Transverse colon (tissue), 4 donors: ENCODE measurements around a stretch of chr18.

GRCh38 chr18:11148138-11148532, 1.2 kb downstream of the PIEZO2 start:
- PRO-cap, result no peak
- RAMPAGE, long total RNA, 4 experiments, result no peak in any of the 4 experiments

- PRO-cap, result no peak
- RAMPAGE, long total RNA, 4 experiments, result no peak in any of the 4 experiments
Observed at GRCh38 chr18:11431928-11432159, 177.6 kb upstream of the SLC35G4 start.

GRCh38 chr18:11751278-11751721, 62.2 kb downstream of the GNAL start:
- PRO-cap, result no peak
- RAMPAGE, long total RNA, 4 experiments, result no peak in any of the 4 experiments

DNA sequence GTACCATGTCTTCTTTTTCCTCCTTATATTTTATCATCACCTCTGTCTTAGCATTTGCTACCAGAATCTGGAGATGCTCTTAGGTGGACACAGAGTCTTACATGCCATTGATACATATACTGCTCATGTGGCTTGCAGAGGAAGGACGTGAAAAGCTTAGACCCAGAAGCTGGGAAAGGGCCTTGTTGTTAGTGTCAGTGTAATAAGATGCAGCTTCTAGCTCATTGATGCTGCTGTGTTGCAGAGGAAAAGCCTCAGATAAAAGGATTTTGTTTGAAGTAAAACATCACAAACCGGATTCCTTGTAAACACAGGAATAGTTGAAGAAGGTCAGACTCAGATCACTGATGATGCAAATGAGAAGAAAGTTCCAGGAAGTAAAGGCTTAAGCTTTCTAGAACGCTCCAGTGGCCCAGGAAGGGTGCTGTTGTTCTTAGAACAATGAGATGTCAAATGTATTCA, 61.5 kb upstream of the CHMP1B start:
- PRO-cap, result no peak
- RAMPAGE, long total RNA, 4 experiments, result no peak in any of the 4 experiments

DNA sequence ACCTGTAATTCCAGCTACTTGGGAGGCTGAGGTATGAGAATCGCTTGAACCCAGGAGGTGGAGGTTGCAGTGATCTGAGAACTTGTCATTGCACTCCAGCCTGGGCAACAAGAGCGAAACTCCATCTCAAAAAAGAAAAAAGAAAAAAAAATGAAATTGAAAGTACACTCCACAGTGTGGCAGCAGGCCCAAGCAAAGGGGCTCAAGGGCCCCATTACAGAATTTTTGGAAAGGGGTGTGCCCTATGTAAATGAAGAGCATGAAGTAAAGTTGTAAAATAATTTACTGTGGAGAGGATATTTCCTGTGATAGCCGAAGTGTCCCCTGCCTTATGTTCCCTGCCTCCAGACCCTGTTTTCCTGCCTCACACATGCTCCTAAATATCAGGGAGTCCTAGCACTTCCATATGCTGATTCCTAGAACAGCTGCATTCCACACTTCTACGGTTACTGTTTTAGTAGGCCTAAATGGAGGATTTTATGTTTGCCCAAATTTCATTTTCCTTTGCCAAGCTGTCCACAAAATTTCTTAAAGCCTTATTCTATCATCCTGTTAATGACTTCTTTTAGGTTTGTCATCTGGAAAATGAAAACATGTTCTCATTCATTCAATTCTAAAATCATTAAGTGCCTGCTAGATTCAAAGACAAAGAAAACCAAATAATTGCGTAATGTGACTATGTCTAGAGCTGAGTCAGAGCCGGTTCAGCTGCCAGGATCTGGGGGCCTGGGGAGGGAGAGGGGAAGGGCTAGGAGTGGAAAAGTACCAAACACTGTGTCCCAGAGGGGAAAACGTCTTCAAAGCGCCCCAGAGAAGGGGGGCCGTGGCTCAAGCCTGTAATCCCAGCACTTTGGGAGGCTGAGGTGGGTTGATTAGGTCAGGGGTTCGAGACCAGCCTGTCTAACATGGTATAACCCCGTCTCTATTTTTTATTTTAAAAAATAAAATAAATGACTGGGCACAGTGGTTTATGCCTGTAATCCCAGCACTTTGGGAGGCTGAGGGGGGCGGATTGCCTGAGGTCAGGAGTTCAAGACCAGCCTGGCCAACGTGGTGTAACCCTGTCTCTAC, 25.9 kb upstream of the IMPA2 start:
- PRO-cap, result no peak
- RAMPAGE, long total RNA, 4 experiments, result no peak in any of the 4 experiments

DNA sequence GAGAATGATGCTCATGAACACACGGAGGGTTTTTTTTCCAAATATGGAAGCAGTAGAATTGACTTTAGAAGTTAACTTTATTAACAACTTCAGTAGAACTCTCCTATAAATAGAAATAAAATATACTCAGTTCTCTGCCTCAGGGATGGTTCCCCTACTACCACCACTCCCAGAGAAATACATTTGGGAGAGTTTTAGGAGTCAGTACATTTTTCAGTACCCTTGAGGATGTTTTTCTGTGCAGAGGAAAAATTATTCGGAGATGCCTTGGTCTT, 16.9 kb upstream of the IMPA2 start:
- PRO-cap, result no peak
- RAMPAGE, long total RNA, 4 experiments, result no peak in any of the 4 experiments

DNA sequence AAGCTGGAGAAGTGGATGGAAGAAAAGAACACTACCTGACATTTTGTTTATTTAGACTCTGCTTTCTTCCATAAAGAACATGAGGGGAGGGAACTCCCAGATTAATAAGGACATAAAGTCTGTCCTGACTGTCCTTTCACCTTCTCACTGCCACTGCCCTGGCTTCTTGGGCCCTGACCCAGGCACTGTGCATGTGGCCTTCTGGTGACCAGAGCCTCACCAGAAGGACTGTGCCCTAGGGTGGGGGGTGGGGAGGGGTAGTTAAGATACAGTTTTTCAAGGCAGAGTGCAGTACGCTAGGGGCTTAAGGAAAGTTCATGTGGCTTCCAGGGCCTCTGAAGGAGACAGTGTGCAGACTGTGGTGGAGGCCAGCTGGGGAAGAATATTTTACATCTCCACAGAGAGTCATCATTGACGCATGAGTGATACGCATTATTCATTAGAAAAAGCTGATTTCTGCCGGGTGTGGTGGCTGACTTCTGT, 4.6 kb upstream of the IMPA2 start:
- PRO-cap, result no peak
- RAMPAGE, long total RNA, 4 experiments, result no peak in any of the 4 experiments

GRCh38 chr18:11984163-11984641, 2.9 kb downstream of the IMPA2 start:
- PRO-cap, result no peak
- RAMPAGE, long total RNA, 4 experiments, result no peak in any of the 4 experiments

- PRO-cap, result bidirectional peak, plus-strand start at chr18:12006192, minus-strand start at chr18:12005992
- RAMPAGE, long total RNA, 4 experiments, result no peak in any of the 4 experiments
Observed at GRCh38 chr18:12005407-12006283, 24.3 kb downstream of the IMPA2 start.

GRCh38 chr18:12013211-12014018, 32.1 kb downstream of the IMPA2 start:
- PRO-cap, result no peak
- RAMPAGE, long total RNA, 4 experiments, result start-site peak on the plus strand in 1 of 4 experiments, at chr18:12013570-12013688 at its widest, 12 reads per replicate

GRCh38 chr18:12448858-12449960, 41.5 kb downstream of the PRELID3A start:
- PRO-cap, result no peak
- RAMPAGE, long total RNA, 4 experiments, result start-site peak on the minus strand in 1 of 4 experiments, at chr18:12449471-12449872 at its widest, 6 reads per replicate

- PRO-cap, result no peak
- RAMPAGE, long total RNA, 4 experiments, result start-site peak on the plus strand in 2 of 4 experiments, at chr18:13001456-13001566 at its widest, 25 reads per replicate
Observed at GRCh38 chr18:13001171-13001788, 10.1 kb downstream of the CEP192 start.

DNA sequence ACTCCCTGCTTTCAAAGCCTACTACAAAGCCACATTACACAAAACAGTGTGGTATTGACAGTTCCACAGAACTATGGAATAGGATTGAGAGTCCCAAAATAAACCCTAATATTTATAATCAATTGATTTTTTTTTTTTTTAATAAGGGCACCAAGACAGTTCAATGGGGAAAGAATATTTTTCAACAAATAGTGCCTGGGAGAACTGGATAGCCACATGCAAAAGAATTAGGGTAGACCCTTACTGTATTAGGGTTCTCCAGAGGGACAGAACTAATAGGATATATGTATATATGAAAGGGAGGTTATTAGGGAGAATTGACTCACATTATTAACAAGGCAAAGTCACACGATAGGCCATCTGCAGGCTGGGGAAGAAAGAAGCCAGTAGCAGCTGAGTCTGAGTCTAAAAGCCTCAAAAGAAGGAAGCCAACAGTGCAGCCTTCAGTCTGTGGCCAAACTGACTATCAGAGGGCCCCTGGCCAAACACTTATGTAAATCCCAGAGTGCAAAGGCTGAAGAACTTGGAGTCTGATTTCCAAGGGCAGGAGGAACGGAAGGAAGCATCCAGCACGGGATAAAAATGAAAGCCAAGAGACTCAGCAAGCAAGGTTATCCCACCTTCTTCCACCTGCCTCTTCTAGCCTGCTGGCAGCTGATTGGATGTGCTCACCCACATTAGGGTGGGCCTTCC, 108.1 kb upstream of the LDLRAD4 start:
- PRO-cap, result no peak
- RAMPAGE, long total RNA, 4 experiments, result start-site peak on the plus strand in 1 of 4 experiments, centred at position 280 of the sequence, 6 reads per replicate

DNA sequence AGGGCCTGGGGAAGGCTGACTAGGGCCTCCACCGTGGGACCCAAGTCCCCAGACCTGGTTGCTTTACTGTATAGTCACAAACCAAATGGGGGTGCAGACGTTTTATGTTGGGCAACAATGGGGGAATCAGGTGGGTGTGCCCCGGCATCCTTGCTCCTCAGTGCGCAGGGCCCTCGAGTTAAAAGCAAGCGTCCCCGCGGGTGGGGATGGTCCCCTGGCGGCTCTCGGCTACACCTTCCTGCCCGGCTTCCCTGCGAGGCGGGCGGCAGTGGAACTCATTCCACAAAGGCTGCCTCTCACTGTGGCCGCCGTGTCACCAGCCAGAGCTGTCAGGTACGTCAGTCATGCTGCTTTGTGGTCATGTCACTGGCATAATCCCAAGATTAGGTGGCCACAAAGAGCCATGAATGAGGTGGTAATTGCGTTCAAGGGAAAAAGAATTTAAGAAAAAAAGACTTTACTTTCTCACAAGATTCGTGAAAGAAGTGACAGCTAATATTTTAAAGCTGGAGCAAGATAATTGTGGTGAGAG, 82.5 kb upstream of the LDLRAD4 start:
- PRO-cap, result no peak
- RAMPAGE, long total RNA, 4 experiments, result no peak in any of the 4 experiments

DNA sequence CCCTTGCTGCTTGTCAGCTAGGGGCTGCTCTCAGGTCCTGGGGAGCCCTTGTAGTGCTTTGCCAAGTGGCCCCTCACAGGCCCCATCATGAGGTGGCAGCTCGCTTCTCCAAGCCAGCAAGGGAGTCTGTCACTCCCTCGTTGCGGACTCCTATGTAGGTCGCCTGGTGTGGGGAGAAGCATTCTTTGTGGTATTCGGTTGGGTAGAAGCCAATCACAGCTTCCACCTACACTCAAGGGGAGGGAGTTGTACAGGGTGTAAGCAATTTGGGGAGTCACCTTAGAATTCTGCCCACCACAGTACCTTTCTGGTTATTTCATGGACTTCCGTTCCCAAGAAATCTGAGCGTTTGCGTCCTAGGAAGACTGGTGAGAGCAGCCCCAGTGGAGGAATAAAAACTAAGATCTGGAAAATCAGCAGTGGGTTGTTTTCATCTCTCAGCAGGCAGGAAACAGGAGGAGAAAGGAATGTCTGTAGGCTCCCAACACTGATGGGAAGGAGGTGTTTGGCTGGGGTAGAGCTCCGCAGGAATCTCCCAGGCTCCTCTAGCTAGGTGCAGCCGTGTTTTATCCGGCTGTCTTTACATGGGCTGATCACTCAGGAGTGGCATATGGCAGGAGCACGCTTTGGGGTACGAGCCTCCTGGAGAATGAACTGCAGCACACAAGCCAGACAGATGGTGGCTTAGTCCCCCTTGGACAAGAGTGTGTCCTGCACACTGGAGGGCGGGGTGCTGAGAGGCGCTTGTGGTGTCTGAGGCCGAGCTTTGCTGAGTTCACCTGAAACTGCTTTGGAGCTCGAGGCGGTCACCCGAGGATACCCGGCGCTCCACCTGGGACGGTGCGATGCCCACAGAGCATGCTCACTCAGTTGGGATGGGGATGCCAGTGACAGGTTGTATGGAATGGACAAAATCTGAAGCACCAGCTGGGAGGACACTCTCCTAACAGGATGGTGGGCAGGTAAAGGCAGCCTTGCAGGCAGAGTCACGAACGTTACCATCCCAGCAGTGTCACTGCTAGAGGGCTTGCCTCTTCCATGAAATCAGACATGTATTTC, 58.4 kb downstream of the LDLRAD4 start:
- PRO-cap, result unidirectional peak, minus-strand start at position 128 of the sequence
- RAMPAGE, long total RNA, 4 experiments, result no peak in any of the 4 experiments

DNA sequence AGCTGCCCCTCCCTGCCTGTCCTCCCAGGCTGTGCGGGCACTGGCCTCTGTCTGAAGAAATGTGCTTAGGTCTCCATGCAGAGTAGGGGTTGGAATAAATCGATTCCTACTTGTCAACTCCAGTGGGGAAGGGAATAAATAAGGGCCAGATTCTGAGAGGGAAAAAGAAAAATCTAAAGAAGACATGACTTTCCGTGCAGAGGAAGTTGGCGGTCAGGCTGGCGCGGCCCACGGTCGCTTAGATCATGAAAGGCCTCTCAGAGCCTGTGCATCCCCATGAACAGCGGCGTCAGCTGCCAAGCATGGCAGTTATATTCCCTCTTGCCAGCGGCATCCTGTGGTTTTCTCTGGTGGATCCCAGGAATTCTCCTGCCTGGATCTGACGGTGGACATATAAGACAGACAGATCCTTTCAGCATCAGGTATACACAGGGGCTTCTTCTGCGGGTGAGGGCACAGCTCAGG, 157.6 kb downstream of the LDLRAD4 start:
- PRO-cap, result no peak
- RAMPAGE, long total RNA, 4 experiments, result no peak in any of the 4 experiments

DNA sequence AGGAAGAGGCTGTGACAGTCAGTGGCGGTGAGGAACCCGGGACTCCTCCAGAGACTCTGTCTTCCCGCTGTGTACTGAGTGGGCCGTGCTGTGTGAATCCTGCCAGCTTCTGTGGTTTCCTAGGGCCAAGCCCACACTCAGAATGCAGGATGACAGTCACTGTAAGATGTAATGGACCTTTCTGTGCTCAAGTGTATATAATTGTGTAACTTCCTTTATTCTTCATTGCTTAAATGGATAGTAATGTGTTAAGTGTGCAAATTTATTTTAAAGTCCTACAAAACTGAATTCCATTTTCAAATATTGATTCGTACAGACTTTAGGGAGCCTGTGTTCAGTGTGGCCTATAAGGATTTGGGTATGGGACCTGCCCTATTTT, 218.6 kb downstream of the LDLRAD4 start:
- PRO-cap, result no peak
- RAMPAGE, long total RNA, 4 experiments, result no peak in any of the 4 experiments

DNA sequence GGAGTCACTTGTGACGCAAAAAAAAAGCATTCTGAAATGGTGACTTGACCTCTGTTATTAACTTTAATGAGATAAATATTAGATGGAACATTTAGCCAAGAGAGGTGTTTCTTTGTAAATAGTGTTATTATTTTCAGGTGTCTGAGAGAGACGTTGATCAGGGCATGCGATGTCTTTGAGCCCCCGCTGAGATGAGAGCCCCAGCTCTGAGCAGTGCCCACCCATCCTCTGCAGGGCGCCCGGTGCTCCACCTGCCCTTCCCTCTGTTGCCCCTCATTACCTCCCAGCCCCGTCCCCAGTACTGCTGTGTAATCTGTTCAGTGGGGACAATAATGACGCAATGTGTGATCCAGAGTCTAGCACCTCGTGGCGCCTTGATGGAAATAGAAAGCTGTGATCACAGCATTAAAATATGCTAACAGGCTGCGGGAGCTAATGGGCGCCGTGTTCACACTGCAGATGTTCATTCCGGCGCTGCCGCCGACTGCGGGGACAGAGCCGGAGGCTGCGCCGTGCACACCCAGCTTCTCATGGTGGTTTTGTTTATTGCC, 235.0 kb downstream of the LDLRAD4 start:
- PRO-cap, result no peak
- RAMPAGE, long total RNA, 4 experiments, result no peak in any of the 4 experiments

GRCh38 chr18:13579377-13579681, 147.0 kb downstream of the FAM210A start:
- PRO-cap, result no peak
- RAMPAGE, long total RNA, 4 experiments, result no peak in any of the 4 experiments

- PRO-cap, result no peak
- RAMPAGE, long total RNA, 4 experiments, result no peak in any of the 4 experiments
Observed at GRCh38 chr18:13608489-13609195, 117.7 kb downstream of the FAM210A start.